Neutrophil (primary cell): ENCODE measurements around the gene OTOA.

DNA sequence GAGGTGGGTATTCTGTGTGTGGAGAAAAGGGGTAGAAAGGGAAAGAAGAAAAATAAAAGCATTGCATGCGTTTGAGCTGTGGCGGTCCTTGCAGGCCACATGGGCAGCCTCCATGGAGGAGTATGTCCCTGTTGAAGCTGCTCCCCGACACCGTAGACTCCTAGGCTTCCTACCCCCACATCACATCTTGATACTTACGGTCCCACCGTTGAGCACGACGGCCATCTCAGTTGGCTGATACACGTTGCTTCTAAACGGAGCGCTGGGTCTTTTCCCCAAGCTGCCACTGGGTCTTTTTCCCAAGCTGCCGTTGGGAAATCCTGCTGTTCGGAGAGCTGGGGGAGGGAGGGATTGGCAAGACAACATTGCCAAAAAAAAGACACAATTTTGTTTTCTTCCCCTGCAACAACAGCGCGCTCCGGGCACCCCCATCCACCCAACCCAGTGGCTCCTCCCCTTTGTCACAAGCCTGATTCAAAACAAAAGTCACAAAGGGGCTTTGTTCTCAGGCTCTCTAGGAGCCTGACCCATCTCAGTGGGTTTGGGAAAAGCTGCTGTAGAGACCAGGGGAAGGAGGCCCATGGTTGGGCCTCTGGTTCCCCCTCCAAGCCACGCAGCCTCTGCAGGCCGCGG is 22.9 kb downstream of the GPRC5B start:
- PRO-cap, result no peak

- PRO-cap, result no peak
These were observed 5.4 kb downstream of the GPRC5B start for GRCh38 chr16:19879014-19879867.

- PRO-cap, result no peak
These were observed 14.4 kb downstream of the ACSM5 start for GRCh38 chr16:20423717-20424079.

GRCh38 chr16:20424239-20424868 is 15.0 kb downstream of the ACSM5 start:
- PRO-cap, result no peak

GRCh38 chr16:20733688-20734113 is 7.9 kb downstream of the THUMPD1 start:
- PRO-cap, result no peak

- PRO-cap, result no peak
These were observed 45.2 kb downstream of the REXO5 start for GRCh38 chr16:20851322-20852067.

GRCh38 chr16:20856713-20857497 is 43.3 kb downstream of the DCUN1D3 start:
- PRO-cap, result no peak

DNA sequence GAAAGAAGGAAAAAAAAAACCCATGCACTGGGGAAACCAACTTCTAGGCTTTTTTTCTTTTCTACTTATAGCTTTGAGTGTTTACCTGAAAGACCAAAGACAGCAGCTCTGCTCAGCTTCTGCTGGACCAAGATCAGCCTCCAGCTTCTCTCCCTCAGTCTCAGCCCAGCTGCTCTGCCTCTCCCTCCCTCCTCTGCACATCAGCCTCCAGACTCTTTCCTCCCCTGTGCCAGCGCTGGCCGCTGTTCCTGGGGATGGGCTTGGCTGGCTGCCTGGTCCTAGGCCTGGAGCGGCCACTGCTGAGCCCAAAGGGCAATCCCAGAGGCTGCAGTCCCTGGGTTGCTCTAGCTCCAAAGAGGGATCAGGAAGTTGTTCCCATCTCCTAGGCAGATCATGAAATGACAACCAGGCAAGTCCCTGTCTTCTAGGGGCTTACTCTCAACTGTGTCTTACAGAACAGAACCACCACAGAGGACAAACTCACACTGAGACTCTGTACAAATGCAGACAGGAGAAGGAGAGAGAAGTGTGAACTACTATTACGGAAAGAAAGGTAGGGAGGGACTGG is 31.3 kb downstream of the DCUN1D3 start:
- PRO-cap, result no peak

- PRO-cap, result no peak
These were observed 21.4 kb downstream of the DCUN1D3 start for GRCh38 chr16:20878829-20879113.

DNA sequence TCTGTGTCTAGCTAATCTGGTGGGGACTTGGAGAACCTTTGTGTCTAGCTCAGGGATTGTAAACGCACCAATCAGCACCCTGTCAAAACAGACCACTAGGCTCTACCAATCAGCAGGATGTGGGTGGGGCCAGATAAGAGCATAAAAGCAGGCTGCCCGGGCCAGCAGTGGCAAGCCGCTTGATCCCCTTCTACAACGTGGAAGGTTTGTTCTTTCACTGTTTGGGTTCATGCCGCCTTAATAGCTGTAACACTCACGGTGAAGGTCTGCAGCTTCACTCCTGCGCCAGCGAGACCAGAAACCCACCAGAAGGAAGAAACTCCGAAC is 2.7 kb upstream of the DNAH3 start:
- PRO-cap, result no peak

GRCh38 chr16:21260893-21261498 is 17.1 kb downstream of the CRYM start:
- PRO-cap, result no peak

DNA sequence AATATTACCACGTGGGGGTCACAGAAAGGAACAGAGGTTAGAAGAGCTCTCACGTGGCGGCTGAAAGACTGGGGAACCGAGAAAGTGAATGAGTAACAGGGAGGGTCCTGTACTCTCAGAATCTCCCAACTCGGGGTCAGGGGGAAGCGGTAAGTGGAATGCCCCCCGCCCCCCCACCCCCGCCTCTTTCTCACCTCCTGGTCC is 98.2 kb upstream of the METTL9 start:
- PRO-cap, result no peak

DNA sequence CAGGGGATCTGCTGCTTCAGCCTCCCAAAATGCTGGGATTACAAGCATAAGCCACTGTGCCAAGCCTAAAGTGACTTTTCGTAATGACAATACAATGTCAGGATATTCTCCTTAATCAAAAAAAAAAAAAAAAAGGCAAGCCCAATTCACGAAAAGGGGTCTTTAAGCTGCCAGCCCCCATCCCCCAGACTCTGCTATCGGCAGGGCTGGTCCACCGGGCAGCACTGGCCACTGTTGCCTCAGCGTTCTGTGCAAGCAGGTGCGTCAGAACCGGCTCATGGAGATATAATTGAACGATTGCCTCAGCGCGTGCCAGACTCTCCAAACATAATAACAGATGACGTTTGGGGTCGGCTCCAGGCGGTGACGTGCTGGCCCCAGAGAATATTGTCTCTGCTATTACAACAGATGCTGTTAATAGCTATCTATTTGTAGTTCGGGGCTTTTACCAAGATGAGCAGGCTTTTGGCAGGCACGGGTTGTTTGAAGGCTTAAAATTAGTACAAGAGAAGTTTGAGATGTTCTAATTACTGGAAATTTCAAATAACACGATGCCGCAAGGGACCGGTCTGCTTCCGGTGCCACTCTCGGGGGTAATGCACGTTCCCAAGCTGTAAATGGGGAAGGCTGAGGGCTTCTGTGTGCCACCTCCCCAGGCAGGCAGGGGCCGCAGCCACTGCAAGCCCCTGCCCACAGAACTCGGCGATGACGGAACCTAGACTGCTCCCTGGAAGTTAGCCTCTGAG is 42.7 kb upstream of the METTL9 start:
- PRO-cap, result no peak

DNA sequence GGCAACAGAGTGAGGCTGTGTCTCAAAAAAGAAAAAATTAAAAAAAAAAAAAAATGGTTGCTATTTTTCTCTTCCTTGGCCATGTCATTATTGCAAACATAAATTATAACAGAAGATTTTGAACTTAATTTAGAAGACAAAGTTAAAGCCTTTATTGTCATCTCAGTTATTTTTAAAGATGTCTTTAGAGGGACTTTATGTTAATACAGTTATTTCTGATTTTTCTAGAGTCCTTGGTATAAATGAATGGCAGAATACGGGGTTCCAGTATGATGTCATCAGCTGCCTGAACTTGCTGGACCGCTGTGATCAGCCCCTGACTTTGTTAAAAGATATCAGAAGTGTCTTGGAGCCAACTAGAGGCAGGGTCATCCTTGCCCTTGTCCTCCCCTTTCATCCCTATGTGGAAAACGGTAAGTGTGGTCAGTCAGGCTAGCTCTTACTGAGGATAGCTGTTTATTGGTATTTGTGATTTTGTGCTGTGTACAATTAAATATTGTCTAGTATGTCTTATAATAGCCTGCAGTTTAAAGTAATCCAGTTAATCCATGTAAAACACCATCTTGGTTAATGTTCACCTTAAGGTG is 25.4 kb downstream of the METTL9 start:
- PRO-cap, result no peak

DNA sequence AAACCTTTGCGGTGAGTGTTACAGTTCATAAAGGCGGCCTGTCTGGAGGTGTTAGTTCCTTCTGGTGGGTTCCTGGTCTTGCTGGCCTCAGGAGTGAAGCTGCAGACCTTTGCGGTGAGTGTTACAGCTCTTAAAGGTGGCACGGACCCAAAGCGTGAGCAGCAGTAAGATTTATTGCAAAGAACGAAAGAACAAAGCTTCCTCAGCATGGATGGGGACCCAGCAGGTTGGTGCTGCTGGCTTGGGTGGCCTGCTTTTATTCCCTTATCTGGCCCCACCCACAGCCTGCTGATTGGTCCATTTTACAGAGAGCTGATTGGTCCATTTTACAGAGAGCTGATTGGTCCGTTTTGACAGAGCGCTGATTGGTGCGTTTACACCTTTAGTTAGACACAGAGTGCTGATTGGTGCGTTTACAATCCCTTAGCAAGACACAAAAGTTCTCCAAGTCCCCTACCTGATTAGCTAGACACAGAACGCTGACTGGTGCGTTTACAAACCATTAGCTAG is 22.8 kb downstream of the IGSF6 start:
- PRO-cap, result no peak

GRCh38 chr16:21663739-21664374 is at the start of gene OTOA:
Gene OTOA, plus strand, starts transcription at chr16:21663968.
- PRO-cap, result no peak

GRCh38 chr16:22008612-22009127 is 759 bp downstream of the MOSMO start:
- PRO-cap, result no peak

- PRO-cap, result no peak
These were observed 23.1 kb downstream of the MOSMO start for GRCh38 chr16:22030821-22031555.

- PRO-cap, result no peak
These were observed 10.0 kb upstream of the EEF2K start for GRCh38 chr16:22195979-22196649.

DNA sequence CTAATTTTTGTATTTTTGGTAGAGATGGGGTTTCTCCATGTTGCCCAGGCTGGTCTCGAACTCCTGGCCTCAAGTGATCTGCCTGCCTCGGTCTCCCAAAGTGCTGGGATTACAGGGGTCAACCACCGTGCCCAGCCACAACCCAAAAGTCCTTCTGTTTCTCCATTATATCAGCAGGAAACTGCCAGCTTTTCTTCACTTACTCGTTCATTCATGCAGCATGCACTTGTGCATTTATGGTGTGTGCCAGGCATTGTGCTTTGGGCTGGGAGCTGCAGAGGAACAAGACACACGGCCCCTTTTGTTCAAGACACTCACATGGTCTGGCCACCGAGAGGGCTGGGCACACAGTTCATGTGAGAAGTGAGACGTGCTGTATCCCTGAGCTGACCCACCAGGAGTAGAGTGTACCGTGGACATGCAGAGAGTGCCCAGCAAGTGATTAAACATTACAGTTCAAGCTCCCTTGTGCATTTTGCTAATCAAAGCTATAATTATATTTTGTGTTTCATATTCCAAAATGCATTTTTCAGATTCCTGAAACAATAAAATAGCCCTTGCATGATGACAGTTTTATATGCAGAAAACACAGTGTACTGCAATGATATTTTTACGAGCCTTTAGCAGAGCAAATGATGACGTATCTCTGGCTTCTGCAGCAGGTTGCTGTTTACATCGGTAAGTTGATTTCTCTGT is 5.7 kb downstream of the EEF2K start:
- PRO-cap, result no peak